ENCODE measurements around the gene TMTC4.

- RRBS, 2 experiments: no CpG with 5 or more reads among the region's 8 CpGs
Measured at GRCh38 chr13:98970221-98970859, 7.5 kb downstream of the DOCK9 start.

DNA sequence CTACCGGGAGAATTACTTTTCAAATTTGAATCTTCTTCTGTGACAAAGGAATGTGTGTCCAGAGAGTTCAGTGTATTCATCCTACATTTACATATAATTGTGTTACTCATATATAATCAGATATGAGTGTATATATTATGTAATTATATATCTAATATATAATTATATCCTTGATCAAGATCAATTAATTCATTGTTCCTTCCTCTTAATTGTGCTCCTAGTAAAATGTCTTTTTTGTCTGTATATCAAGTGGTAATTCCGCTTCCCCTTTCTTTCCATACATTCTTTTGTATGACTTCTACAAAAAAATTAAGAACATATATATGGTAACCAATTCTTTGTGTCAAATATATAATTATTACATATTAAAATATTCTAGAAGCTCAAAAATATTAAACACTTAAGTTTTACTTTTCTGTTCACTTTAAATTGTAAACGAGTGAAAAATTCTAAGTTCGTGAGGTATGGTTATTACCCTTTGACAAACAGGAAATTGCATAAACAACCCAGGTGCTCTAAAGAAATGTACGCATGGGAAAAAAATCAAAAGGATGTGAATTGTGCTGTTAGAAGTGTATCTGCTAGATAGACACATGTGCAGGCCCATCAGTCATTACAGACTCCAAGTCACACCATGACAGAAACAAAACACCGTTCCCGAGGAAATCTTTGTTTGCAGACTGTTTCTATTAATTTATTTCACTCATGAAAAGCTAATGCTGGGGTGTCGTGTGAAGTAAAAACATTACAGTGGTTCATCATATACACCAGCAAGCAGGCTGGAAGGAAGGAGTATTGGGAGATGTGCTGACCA, 16.9 kb upstream of the DOCK9 start:
- RRBS, 2 experiments: 92 to 96% methylated on average over 1 of the region's 8 CpGs

DNA sequence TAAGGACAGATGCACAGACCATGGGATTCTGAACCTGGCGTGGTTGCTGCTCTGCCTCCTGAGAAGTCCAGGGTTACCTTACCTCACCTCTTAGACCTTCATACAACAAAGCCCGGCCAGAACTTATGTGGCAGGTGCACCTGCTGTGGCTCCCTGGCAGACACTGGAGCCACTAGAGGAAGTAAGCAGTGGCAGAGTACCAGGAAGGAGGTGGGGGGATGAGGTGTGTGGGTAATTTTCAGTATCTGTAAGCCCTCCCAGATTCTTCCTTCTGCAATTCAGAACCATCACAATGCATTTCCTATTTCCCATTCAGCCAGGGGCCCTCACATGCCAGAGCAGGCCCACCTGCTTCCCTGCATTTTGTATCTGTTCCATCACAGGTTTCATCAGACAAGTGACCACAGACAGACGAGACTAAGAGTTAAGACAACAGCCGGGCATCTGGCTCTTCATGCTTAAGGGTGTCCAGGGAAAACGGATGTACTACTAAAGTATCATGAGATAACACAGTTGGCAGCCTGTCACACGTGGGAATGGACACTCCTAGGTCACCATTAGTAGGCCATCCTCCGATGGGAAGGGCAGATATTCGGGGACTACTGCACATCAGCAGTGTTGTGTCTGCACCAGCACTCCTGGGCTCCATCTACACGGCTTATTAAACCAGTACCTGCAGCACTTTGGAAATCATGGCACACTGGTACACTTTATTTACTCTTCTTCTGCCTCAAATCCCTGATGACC, 106.3 kb upstream of the DOCK9 start:
- RRBS, 2 experiments: no CpG with 5 or more reads among the region's 9 CpGs

DNA sequence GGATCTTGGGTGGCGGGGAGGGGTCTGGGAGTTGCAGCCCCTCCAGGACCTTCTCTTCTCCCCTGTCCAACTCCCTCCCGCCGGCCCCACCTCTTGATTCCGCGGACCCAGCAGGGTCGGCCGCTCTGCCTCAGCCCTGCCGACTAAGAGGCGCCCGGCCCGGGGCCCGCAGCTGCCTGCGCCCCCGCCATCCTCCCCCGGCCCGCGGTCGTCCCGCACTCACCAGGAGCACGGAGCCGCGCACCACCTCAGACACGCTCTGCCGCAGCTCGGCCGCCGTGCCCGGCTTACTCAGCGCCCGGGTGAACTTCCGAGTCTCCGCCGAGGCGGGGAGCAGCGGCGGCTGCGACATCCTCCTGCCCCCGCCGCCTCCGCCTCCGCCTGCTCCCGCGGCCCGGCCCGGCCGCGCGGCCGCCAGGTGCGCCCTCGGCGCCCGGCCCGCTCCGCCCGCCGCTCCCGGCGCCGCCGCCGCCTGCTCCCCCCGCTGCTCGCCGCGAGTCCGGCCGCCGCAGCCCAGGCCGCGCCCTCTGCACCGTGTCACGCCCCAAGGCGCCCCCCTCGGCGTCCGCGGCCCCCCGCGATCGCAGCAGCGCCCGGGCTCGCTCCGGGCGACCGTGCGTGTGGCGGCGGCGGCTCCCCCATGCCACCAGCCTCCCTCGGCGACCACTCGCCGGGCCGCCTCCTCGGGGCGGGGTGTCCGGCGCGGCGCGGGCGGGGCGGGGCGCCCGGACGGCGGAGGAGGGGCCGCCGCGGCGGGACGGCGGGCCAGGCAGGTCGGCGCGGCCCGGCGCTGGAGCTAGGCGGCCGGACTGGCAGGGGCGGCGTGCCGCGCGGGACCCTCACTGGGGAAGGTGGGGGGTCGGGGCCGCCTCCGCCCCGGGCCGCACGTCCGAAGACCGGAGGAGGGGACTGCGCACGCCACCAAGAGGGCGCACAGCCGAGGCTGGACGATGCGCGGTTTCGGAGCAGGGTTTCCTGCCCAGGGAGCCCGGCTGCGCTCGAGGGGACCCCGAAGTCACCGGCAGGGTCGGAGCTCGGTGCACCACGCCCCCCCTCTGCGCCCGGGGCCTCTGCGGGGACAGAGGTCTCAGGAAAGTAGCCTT, 108.5 kb upstream of the DOCK9 start:
- RRBS, 2 experiments: 1% methylated on average over 91 to 99 of the region's 154 CpGs

GRCh38 chr13:99116811-99117230, 83.8 kb upstream of the UBAC2 start:
- RRBS, 2 experiments: no CpG with 5 or more reads among the region's 1 CpG

GRCh38 chr13:99196858-99197185, 3.8 kb upstream of the UBAC2 start:
- RRBS, 2 experiments: no CpG with 5 or more reads among the region's 4 CpGs

GRCh38 chr13:99270489-99271035, 12.4 kb upstream of the GPR18 start:
- RRBS, 2 experiments: no CpG with 5 or more reads among the region's 3 CpGs

DNA sequence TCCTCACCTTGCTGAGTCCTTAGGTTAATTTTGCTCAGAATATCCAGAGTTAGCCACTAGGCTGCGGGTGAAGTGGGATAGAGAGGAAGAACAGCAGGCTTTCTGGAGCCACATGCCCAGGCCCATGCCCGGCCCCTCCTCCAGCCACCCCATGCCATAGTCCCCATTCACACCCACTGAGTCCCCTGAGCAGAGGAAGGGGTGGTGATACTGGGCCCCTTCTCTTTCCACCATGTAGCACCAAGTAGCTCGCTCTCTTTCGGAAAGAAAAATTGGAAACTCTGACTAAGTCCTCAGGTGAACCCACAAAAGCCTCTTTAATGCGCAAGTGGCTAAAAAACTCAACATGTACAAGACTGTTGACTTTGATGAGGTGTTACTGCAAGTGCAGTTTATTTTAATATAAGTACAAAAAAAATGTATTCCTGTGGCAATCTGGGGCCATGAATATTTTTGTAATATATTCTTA, 76.8 kb upstream of the GPR183 start:
- RRBS, 2 experiments: no CpG with 5 or more reads among the region's 5 CpGs

GRCh38 chr13:99384391-99384798, 77.2 kb upstream of the GPR183 start:
- RRBS, 2 experiments: no CpG with 5 or more reads among the region's 10 CpGs

DNA sequence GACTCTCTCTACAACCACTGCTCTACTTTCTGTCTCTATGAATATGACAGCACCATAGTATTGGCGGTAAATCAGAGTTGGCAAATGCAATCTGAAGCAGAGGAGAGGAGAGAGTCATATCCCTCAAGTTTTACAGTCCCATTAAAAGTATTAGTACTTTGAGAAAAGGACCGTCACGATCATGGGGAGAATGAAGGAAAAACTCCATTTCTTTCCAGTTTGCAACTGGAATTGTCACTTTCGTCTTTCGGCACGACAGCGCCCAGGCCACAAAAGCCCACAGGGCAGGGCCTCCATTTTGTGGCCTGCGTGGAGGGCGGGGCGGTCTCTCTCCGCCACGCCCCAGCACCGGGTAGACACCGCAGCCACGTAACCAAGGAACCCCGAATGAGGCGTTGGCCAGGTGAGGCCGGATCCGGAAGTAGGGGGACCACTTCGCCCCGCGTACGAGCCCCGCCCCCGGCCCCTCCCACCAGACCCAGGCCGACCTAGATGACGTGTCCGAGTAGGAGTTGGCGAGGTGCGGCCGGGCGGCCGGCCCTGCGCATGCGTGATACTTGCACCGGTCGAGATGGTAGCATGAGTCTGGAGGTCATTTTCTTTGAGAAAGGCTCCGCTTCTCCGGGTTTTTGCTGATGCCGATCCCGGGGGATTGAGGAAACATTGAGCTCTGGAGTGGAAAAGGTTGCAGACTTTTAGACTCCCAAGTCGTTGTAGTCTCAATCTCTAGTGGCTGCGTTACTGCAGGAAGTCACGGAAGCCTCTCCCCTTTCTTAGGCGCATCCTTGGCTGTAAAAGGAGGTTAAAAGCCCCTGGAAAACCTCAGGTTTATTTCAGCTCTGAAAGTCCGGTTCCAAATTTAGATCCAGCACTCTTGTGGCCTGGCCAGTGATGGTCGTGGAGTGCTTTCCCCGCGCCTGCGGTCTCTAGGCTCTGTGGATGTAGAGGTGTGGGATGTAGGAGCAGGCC, 2.8 kb upstream of the TM9SF2 start:
- RRBS, 2 experiments: 8 to 25% methylated on average over 19 to 21 of the region's 50 CpGs

DNA sequence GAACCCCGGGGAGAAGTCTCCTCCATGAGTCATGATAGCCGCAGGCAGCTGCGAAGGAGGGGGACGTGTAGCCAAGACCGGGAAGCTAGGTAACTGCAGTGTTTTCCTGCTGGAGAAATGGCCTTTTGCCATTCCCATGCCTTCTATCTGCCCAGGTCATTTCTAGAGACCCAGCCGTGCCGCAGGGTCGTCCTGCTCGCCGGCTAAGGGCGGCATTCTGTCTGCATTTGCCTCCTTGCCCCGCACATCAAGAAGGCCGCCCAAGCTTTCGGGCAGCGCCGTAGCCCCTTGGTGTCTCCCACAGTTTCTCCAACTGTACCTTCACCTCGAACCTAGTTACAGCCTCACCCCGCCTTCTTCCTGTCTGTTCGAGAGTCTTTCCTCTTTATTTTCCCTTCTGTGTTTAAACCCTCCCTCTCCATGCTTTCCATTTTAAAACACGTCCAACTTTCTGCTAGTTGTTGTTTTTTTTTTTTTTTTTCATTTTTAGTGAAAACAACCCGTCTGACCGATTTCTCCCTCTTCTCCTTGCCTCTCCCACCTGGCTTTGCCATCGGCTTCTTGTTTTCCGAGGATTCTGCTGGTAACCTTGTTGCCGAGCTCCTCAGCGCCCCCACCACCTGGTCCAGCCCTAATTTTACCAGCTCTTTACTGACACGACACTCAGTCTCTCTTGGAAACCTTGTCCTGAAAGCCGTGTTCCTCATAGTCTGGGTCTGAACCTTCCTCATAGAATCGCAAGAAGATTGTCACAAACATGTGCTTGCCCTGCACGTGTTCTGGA, 40.6 kb upstream of the CLYBL start:
- RRBS, 2 experiments: 93 to 95% methylated on average over 5 of the region's 30 CpGs

- RRBS, 2 experiments: no CpG with 5 or more reads among the region's 50 CpGs
Measured at GRCh38 chr13:99959618-99960376, 11.8 kb downstream of the ZIC5 start.

DNA sequence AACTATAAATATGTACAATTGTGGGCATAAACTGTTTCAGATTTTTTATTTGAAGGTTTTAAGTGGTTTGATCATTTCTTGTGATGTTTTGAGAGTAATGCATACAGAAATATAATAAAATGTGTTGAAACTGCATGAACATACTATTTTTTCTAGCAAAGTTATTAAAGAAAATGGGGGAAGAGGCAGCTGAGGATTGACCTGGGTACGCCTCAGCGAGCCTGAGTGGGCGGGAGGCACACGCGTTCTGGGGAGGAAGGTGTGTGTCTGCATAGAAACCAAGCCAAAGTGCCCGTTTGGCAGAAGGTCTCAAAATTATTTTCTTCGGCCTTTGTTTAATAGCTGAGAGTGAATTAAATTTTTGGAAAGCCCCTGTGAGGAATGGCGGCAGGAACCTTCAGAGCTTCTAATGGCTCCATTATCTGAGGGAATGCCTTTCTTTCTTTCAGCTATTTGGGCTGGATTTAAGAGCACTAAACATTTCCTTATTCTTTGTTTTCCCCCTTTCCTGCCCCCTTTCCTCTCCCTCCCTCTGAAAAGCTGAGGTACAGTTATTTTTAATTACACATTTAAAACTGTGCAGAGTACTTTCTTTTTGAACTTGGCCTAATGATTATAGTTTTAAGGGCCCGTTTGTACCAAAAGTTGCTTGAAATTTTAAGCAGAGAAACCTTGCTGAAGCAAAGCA, 5.2 kb downstream of the ZIC2 start:
- RRBS, 2 experiments: no CpG with 5 or more reads among the region's 9 CpGs

DNA sequence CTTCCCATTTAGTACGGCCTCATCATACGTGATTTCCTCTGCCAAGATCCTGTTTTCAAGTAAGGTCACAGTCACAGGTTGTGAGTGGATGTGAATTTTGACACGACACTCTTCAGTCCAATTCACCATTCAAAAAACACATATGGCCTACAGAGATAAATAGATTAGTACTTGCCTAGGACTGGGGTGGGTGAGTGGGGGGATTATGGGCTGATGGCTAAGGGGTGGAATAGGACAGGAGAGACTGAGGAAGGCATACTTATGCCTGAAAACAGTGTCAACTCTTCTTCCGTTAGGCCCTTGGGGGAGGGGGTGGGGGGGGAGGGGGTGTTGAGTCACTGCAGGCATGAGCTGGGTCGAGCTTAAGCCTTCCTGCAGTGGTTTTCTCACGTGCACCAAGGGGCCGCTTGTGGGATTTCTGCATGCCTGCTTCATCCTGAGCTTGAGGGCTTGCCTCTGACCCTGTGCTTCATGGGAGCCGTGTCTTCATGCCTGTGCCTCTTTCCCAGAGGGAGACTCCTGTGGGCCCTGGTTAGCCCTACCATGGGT, 185.9 kb downstream of the PCCA start:
- RRBS, 2 experiments: no CpG with 5 or more reads among the region's 8 CpGs

- RRBS, 2 experiments: no CpG with 5 or more reads among the region's 8 CpGs
Measured at GRCh38 chr13:100610172-100610860, 21.7 kb upstream of the GGACT start.

- RRBS, 2 experiments: 1% methylated on average over 16 of the region's 98 CpGs
Measured at GRCh38 chr13:100674305-100674983, at the start of gene TMTC4. Gene TMTC4, minus strand, starts transcription at chr13:100674795.

- RRBS, 2 experiments: no CpG with 5 or more reads among the region's 5 CpGs
Measured at GRCh38 chr13:101523192-101523657, 70.8 kb downstream of the ITGBL1 start.

GRCh38 chr13:102011351-102011978, 94.7 kb upstream of the FGF14 start:
- RRBS, 2 experiments: no CpG with 5 or more reads among the region's 8 CpGs

GRCh38 chr13:102655111-102655993, 39.5 kb downstream of the METTL21C start:
- RRBS, 2 experiments: no CpG with 5 or more reads among the region's 9 CpGs

Data from LNCaP clone FGC (cell line).